Bronchial lymph node (tissue), 1 donor: ENCODE measurements around the genes PTMA, ALPP and PRSS56.

- PRO-cap, result no peak
Observed at GRCh38 chr2:230869381-230869694, 4.6 kb downstream of the ITM2C start.

DNA sequence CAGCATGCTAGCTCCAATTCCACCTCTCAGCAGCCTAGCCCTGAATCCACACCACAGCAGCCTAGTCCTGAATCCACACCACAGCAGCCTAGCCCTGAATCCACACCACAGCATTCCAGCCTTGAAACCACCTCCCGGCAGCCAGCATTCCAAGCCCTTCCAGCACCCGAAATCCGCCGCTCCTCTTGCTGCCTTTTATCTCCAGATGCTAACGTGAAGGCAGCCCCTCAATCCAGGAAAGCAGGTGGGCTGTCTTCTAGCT, 301 bp downstream of the SPATA3 start:
- PRO-cap, result no peak

GRCh38 chr2:231036007-231036553, 1.2 kb upstream of the C2orf72 start:
- PRO-cap, result no peak

GRCh38 chr2:231039891-231040486, 2.7 kb downstream of the C2orf72 start:
- PRO-cap, result no peak

GRCh38 chr2:231048778-231049193, 7.9 kb upstream of the PSMD1 start:
- PRO-cap, result no peak

DNA sequence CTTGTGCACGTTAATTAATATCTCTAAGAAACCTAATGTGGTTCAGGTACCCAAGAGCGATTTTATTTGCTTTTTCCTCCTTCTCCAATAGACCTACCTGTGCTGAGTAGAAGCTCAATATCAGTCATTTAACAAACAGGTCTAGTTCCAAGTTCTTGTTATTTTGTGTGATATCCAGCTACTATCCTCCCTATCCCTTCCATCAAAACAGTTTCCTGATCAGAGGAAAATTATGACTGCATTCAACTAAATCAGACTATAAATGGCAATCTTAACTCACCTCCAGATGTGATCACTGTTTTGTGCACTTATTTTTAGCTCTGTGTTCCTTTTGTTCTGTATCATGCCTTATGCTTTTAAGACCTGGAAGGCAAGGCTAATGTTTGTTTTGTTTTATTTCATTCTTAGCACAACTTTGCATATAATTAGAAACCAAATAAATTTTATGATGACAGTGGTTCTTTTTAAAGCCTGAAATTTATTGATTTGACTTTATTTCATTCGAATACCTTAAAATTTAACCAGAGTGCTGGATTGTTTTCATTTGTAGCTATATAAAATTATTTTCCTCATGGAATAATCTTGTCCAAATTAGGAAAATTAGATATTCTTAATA, 17.0 kb downstream of the HTR2B start:
- PRO-cap, result no peak

DNA sequence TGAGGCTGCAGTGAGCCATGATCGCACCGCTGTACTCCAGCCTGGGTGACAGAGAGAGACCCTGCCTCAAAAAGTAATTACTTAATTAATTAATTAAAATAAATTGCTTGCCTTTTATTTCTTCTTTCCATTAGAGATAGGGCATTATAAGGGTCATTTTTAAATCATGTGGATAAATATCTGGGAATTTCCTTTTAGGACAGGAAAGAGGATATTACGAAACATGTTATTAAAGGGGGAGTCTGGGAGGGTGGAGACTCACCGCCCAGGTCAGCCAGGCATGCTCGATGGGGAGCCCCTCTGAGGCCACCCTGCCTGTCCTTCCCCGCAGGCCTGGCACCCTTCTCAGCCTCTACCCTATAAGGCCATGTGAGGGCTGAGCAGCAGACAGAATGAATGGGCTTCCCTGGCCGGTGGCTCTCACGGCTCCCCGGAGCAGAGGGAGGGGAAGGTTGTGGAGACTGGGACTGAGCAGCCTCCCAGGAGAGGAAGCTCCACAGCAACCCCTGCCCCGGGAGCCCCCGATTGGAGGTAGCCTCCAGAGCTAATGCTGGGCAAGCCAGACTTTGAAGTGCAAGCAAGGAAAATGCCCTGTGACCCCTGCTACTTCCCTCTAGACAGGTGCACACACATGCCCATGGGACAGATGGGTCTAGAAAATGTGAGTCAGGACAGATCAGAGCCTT, 13.4 kb upstream of the ARMC9 start:
- PRO-cap, result no peak

DNA sequence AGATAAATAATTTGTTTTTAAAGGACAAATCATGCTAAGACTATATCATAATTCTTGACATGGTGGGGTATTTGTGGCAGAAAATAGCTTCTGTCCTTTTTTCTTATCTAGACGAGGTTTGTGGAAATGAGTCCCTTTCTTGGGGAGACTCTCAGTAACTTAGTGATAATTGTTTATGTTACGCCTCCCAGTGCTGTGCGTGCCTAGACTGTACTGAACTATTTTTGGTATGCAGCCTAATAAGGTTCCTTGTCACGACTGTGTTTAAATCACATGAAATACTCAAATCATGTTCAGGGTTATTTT, 23.7 kb downstream of the ARMC9 start:
- PRO-cap, result no peak

DNA sequence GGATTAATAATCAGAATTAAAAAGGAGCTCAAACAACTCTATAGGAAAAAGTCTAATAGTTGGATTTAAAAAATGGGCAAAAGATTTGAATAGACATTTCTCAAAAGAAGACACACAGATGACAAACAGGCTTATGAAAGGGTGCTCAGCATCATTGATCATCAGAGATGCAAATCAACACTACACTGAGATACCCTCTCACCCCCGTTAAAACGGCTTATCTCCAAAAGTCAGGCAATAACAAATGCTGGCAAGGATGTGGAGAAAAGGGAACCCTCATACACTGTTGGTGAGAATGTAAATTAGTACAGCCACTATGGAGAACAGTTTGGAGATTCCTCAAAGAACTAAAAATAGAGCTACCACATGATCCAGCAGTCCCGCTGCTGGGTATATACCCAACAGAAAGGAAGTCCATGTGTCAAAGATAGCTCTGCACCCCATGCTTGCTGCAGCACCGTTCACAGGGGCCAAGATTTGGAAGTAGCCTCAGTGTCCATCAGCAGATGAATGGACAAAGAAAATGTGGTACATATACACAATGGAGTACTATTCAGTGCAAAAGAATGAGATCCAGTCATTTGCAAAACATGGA, 46.7 kb upstream of the B3GNT7 start:
- PRO-cap, result no peak

GRCh38 chr2:231454431-231455320, 9.6 kb downstream of the NCL start:
- PRO-cap, result no peak

DNA sequence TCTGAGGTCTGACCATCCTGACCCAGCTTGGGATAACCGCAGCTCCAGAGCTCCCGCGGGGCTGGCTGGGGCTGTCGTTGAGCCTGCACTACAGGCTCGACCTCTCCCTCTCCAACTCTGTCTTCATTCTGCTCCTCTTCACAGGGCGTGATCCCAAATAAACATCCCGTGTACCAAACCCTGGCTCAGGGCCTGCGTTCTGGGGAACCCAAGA, 8.3 kb downstream of the TEX44 start:
- PRO-cap, result no peak

DNA sequence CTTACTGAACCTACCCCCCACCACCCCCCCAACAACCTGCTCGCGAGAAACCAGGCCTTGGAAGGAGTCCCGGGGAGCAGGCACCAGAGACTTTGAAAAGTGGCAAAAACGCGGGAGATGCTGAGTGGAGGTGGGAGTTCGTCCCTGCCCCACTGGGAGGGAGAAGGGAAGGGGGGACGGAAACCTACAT, 20.0 kb downstream of the TEX44 start:
- PRO-cap, result bidirectional peak, plus-strand start at position 63 of the sequence, minus-strand start outside the sequence

DNA sequence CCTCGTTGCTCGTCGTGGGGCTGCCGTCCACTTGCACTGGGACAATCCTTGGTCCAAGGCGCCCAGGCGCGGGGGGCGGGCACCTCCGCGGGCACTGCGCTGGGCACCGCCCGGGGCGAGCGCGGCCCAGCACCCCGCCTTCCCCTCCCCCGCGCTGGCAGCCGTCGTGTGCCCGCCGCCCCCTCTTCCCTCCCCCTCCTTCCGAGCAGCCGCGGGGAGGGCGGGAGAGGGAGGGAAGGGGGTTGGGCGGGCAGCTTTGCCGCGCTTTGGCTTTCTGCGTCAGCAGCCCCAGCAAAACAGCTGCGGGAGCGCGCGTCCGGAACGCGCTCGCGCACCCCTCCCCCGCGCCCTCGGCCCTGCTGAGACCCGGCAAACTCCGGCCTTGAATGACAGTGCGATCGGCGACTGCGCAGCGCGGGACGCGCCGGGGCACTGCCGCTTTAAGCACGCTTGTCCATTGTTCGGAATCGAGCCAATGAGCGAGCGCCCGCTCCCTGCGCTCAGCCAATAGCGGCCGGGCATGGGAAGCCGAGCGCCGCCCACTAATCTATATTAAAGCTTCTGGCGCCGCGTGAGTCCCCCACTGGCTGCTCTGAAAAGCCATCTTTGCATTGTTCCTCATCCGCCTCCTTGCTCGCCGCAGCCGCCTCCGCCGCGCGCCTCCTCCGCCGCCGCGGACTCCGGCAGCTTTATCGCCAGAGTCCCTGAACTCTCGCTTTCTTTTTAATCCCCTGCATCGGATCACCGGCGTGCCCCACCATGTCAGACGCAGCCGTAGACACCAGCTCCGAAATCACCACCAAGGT, at the start of gene PTMA:
Gene PTMA, plus strand, starts transcription at position 578 of the 806 bp plus-strand sequence.
- PRO-cap, result bidirectional peak, plus-strand start at position 294 of the sequence, minus-strand start at position 156 of the sequence

DNA sequence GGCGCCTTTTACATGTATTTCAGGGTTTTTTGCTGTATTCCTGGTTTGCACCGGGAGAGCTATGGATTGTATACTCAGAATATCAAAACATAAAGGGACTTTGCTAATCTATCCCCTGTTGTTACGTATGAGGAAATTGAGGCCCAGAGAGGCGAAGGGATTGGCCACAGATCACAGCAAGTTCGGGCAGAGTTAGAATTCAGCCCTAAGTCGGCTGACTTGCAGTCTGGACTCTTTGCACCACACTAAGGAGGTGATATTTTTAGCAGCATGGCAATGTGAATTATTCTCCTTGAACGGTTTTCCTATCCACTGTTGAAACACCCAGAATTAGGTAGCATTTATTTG, 866 bp upstream of the PDE6D start:
- PRO-cap, result no peak

- PRO-cap, result unidirectional peak, minus-strand start at chr2:232315542; unidirectional peak, minus-strand start at chr2:232315717
Observed at GRCh38 chr2:232315272-232316376, 62.9 kb upstream of the ALPP start.

- PRO-cap, result no peak
Observed at GRCh38 chr2:232378433-232379008, at the start of gene ALPP. Gene ALPP, plus strand, starts transcription at chr2:232378751.

DNA sequence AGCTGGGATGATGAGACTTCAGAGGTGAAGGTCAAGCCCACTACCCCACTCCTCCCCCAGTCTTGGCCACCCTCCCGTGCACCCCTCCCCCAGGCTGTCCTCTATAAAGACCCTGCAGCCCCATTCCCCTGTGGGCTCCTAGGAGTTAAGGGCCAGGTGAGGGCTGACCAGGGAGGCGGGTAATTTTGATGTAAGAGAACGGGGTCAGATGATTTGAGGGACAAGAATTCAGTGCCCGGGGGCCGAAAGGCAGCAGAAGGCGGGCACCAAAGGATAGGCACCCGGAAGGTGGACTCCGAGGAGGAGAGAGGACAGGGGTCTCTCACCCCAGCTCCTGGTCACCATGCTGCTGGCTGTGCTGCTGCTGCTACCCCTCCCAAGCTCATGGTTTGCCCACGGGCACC, at the start of gene PRSS56:
Gene PRSS56, plus strand, starts transcription at position 133 of the 404 bp plus-strand sequence.
- PRO-cap, result no peak

GRCh38 chr2:232539878-232540110, 302 bp downstream of the CHRNG start:
- PRO-cap, result no peak

DNA sequence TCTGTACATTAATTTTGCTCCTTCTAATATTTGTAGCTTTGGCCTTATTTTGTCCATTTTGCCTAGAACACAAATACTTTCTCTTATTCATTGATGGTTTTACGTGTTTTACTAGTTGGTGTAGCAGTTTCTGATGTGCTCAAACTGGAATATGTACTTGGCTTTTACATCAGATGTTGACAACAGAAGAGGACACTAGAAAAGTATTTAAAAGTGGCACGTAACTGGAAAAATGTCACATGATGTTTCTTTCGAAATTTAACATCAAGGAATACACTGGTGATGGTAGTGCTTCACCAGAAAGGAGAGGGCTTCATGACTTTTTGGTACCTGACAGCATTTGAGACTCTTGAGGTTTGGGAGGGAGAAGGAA, 1.4 kb downstream of the GIGYF2 start:
- PRO-cap, result no peak

- PRO-cap, result bidirectional peak, plus-strand start at chr2:233062013, minus-strand start at chr2:233061990
Observed at GRCh38 chr2:233061857-233062436, 1.8 kb downstream of the INPP5D start.